ENCODE results near the genes ZDHHC19 and FBXO45.

DNA sequence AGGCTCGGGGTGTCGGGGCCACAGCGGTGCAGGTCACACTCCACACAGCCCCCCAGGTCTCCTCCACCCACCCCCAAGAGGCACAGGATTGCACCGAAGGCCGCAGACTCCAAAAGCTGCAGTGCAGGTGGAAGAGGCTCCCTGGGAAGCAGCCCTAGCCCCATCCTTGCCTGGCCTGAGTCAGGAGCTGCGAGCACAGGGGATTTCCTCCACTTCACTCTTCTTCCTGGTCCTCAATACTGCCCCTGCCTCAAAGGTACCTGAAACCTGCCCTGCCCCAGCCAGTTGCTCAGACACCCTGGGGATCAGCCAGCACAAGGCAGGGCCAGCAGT, 31.1 kb downstream of the TNK2 start:
- RRBS = no CpG with 5 or more reads among the region's 6 CpGs

DNA sequence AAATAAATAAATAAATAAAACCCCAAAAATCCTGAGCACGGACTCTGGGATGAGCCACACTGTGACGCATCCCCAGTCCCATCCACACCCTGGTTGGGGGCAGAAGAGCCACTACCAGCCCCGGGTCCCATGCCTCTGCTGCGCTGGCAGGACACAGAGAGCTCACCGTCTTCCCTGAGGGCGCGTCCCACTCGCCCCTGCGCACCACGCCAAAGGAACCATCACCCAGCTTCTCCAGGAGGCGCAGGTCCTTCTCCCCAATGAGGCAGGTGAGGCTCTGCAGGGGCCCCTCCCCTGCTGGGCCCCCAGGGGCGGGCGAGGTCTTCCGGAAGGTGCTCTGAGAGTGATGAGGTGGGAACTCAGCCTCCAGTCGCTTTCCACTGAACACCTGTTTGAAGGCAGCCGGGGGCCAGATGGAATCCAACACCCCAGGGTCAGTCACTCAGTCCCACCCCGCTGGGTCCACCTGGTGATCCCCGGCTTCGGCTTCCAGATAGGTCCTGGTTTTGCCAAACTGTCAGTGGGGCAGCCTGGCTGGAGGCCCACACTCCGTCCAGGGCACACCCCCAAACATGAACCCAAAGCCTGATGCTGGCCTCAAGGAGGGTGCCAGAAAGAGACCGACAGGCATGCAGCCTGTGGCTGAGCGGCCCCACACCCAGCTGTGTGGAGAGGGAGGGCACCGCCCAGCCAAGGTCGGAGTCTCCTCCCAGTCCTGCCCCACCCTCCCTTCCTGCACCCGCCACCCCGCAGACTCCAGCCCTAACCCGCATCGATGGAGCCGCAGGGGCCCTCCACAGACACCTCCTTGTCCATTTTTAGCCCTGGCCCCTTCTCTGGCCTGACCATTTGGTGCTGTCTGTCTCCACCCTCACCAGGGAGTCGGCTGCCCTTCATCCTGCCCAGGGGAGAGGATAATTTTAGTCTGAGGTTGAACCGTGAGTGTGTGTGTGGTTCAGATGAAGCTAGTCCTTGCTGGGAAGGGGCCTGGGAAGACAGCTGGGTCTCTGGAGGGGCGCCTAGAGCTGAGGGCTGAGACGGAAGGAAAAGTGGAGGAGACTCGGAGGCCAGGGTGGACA, 23.4 kb downstream of the TNK2 start:
- RRBS = 86% methylated on average over 5 of the region's 34 CpGs

GRCh38 chr3:195898355-195898810, 10.0 kb downstream of the TNK2 start:
- RRBS = no CpG with 5 or more reads among the region's 5 CpGs

DNA sequence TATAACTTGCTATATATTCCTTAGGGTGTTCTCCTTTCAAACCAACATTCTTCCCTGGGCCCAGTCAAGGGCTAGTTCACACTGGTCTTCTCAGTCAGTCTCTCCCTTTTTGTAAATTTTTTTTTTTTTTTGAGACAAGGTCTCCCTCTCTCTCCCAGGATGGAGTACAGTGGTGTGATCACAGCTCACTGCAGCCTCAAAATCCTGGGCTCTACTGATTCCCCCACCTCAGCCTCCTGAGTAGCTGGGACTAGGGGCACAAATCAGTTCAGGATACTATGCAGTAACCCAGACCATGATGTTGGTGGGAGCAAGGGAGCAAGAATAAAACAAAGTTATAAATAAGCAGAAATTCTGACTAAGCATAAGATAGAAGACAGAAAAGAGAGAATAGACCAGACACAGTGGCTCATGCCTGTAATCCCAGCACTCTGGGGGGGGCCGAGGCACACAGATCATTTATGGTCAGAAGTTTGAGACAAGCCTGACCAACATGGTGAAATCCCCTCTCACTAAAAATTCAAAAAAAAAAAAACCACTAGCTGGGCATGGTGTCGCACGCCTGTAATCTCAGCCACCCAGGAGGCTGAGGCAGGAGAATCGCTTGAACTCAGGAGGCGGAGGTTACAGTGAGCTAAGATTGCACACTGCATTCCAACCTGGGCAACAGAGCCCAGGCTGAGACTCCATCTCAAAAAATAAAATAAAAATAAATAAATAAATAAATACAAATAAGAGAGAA, 6.3 kb downstream of the TFRC start:
- RRBS = no CpG with 5 or more reads among the region's 5 CpGs

- RRBS = no CpG with 5 or more reads among the region's 15 CpGs
These were observed 40.3 kb downstream of the ZDHHC19 start for GRCh38 chr3:196170846-196171262.

GRCh38 chr3:196210946-196211666, at the start of gene ZDHHC19:
Gene ZDHHC19 (minus strand): TSS chr3:196211400.
- RRBS = 52% methylated on average over 4 of the region's 23 CpGs

DNA sequence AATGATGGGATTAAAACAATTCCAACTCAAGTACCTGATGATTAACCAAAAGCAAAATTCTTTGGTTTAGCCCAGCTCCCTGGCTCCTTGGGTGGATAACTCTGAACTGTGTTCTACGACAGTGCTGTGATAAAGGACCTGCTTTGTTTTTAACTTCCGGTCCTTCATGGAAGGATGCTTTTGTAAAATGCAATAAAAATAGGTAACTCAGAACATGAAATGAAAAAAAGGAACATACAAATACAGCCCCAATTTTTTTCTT, 4.7 kb upstream of the PCYT1A start:
- RRBS = no CpG with 5 or more reads among the region's 2 CpGs

- RRBS = 2% methylated on average over 76 of the region's 125 CpGs
These were observed at the start of gene FBXO45 for GRCh38 chr3:196568446-196569698. Gene FBXO45 (plus strand): TSS chr3:196568660.

DNA sequence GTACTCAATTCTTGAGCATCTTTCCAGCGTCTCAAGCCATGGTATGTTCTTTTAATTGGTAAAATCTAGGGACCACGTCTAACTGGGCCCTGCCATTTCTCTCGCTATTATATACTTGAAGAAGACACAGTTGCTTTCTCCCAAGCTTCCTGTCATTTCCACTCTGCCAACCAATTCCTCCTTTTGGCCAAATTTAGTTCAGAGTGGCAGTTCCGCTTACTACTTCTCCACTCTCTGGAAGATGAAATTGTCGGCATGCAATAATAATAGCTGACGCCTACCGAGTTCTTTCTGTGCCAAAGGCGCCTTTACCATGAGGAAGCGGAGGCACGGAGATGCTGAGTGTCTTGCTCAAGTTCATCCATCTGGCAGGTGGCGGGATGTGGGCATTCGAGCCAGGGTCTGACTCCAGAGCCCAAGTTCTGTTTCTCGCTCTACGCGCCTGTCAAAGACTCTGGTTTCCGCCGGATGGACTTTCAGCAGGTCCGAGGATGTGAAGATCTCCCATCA, 14.6 kb upstream of the NRROS start:
- RRBS = no CpG with 5 or more reads among the region's 18 CpGs

- RRBS = no CpG with 5 or more reads among the region's 26 CpGs
These were observed 22.8 kb downstream of the NRROS start for GRCh38 chr3:196662003-196662986.

- RRBS = no CpG with 5 or more reads among the region's 10 CpGs
These were observed 23.6 kb downstream of the NRROS start for GRCh38 chr3:196662987-196663520.

- RRBS = no CpG with 5 or more reads among the region's 9 CpGs
These were observed 25.5 kb downstream of the NRROS start for GRCh38 chr3:196664978-196665383.

GRCh38 chr3:196667146-196667630, 27.7 kb downstream of the NRROS start:
- RRBS = no CpG with 5 or more reads among the region's 11 CpGs

DNA sequence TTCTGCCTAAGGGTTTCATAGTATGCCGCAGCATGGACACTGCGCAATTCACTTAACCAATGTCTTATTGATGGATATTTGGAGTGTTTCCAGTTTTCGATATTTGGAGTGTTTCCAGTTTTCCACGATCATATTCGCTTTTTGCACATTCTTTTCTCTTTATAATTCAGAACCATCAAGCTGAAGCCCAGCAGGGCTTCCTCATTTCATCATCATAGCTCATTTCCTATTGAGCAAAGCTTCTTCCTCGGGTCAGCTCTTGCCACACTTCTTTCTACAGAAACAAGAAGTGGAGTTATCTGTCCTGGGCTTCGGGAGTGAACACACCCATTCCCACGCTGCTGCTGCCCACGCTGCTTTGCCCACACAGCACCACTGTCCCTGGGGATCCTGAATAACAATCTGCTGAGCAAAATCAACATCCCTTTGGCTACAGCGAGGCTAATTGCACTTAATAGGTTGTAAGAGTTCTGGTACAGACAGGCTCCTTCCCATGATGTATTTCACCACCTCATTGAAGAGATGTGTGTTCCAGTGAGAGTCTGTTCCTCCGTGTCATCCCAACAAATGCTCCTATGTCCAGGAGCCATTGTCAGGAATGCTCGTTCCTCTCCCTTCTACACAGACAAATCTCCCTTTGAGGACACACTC, 23.7 kb downstream of the CEP19 start:
- RRBS = no CpG with 5 or more reads among the region's 12 CpGs

DNA sequence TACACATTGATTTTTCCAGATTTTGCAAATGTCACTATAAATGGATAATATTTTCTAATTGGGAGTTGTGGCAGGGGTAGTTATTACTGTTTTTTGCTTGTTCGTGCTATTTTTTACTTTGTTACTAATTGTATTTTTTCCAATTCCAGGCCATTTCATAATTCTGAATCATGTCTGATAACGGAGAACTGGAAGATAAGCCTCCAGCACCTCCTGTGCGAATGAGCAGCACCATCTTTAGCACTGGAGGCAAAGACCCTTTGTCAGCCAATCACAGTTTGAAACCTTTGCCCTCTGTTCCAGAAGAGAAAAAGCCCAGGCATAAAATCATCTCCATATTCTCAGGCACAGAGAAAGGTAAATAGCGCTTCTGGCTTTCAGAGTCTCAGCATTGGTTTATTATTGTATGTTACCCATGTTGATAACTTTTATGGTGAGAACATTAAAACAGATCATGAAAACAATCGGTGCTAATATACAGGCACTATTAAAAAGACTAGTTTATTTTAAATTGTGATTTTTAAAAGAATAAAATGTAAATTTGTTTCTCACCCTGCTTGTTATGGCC, 42.9 kb downstream of the PAK2 start:
- RRBS = no CpG with 5 or more reads among the region's 5 CpGs

DNA sequence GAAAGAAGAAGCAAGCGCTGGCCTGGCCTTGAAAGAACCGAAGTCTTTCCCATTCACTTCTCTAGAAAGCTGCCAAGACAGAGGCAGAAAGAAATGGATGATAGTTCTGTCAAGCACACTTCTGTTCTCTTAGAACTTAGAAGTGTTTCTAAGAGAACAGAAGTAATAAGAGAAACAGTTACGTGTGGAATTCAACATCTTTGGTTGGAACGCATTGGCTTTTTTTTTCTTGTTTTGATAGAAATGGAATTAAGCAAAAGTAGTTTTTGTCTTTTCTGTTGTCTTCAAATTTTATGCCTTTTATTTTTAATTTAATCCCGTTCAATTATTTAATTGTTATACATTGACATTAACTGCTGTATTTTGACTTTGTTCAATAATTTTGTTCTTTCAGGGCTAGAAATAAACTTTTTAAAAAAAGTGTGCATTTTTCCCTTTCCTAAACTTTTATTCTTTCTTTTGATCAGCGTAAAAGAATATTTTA, 35.6 kb upstream of the SENP5 start:
- RRBS = no CpG with 5 or more reads among the region's 6 CpGs

- RRBS = no CpG with 5 or more reads among the region's 4 CpGs
These were observed 26.9 kb downstream of the NCBP2 start for GRCh38 chr3:196915318-196915854.

- RRBS = no CpG with 5 or more reads among the region's 39 CpGs
These were observed 502 bp downstream of the NCBP2AS2 start for GRCh38 chr3:196942850-196943502.

DNA sequence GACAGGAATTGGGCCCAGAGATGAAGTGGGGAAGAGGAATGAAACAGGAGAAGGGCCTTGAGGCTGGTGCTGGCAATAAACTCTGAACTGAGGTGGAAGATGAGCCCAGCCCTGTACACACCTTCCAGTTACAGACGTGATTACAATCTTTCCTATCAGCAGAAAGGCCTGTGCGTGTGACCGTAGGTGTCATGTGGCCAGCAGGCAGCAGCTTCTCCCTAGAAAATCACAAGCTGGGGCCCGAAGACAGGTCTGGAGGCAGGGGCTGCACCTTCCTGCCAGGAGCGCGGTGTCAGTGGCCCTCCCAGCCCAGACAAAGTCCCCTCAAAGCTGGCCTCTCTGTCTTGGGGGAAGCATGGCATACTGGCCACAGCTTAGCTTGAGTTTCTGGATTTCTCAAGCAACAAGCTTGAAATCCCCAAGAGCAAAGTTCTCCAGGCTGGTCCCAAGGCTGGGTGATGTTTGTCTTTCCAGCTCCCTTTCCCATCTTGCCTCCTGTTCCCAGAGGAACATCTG, 16.7 kb upstream of the PIGZ start:
- RRBS = no CpG with 5 or more reads among the region's 6 CpGs

GRCh38 chr3:197003492-197004113, 26.0 kb downstream of the MELTF start:
- RRBS = 3% methylated on average over 5 of the region's 49 CpGs

Data from non-pigmented ciliary epithelial cell (primary cell).